LNCaP clone FGC (cell line): ENCODE measurements around a stretch of chr10.

GRCh38 chr10:71614925-71615543 is 104.5 kb downstream of the C10orf105 start:
- RRBS, 2 experiments = no CpG with 5 or more reads among the region's 6 CpGs

GRCh38 chr10:71639193-71639775 is 80.3 kb downstream of the C10orf105 start:
- RRBS, 2 experiments = no CpG with 5 or more reads among the region's 11 CpGs

DNA sequence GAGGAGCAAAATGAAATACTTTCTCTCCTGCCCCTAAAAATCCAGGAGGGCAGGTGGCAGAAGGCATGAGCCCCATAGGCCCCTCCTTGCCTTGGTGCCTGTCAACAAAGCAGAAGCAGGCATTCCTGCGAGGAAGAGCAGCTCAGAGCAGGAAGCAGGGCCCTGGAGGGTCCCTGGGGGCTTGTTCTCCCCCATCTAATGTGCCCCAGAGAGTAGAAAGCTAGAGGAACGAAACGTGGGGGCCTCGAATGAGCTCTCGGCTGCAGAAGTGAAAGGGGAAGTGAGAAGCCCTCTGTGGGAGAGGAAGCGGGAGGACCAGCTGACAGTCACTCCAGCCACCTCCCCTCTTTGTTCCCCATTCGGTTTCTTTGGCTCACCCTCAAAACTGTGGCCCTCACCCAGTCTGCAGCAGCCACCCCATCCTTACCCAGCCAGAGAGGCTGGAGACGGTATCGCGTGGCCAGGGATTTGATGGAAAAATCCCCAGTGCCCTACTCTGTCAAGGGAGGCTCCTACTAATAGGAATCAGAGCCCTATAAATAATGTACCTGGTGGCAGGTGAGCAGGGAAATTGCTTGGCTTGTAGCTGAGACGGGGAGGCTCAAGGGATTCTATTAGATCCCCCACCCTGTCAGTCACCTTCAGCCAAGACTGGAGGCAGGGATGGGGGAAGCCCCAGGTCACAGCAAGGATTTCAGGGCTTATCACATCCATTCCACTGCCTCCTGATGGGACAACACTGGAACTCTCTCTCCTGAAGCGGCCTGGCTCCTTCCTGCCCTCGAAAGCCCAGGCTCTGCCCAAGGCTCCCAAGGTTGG is 24.9 kb downstream of the C10orf105 start:
- RRBS, 2 experiments = no CpG with 5 or more reads among the region's 13 CpGs

- RRBS, 2 experiments = no CpG with 5 or more reads among the region's 4 CpGs
These were observed 23.8 kb upstream of the C10orf105 start for GRCh38 chr10:71743234-71743831.

GRCh38 chr10:71752606-71753451 is 20.5 kb downstream of the VSIR start:
- RRBS, 2 experiments = no CpG with 5 or more reads among the region's 14 CpGs

GRCh38 chr10:71782801-71783433 is 9.6 kb upstream of the VSIR start:
- RRBS, 2 experiments = no CpG with 5 or more reads among the region's 9 CpGs

DNA sequence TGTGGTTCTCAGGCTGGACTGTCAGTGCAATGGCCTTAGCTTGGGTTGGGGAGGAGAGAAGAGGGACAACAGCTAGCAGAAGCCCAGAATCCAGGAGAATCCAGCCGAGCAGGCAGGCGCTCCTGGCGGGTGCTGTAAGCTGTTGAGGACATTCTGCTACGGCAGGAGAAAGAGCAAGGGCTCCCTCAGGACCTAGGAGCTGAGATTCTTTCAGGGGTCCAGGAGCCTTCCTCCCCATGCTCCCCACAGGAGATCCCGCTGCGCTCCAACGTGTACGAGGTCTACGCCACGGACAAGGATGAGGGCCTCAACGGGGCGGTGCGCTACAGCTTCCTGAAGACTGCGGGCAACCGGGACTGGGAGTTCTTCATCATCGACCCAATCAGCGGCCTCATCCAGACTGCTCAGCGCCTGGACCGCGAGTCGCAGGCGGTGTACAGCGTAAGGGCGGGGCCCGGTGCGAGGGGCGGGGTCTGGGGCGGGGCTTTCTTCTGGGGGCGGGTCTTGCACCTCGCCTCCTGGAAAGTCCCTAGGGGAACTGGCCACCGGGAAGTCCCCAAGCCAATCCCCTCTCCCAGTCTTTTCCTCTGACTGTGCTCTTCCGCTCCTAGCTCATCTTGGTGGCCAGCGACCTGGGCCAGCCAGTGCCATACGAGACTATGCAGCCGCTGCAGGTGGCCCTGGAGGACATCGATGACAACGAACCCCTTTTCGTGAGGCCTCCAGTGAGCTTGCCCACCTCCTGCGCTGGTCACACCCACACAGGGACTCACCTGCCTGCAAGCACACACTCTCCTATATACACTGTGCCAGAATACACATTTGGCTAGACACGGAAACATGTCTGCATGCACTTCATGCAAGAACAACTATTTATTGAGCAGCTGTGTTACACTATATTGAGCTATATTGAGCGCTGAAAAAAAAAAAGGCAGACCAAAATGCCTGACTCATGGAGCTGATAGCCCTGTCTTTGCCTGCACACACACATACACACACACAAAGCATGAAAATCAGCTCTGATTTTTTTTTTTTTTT is 32.6 kb upstream of the VSIR start:
- RRBS, 2 experiments = 20 to 28% methylated on average over 12 of the region's 41 CpGs

DNA sequence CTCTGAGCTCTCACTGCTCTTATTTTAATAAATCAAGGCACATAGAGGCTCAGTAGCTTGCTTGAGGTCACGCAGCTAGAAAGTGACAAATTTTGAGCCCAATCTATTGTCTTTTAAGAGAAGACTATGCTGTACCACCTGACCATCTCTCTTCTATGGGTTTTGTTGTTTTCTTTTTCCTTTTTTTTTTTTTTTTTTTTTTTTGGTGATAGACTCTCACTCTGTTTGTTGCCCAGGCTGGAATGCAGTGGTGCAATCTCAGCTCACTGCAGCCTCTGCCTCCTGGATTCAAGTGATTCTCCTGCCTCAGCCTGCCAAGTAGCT is 35.6 kb upstream of the VSIR start:
- RRBS, 2 experiments = no CpG with 5 or more reads among the region's 1 CpG

GRCh38 chr10:71811992-71812472 is 38.7 kb upstream of the VSIR start:
- RRBS, 2 experiments = no CpG with 5 or more reads among the region's 9 CpGs

DNA sequence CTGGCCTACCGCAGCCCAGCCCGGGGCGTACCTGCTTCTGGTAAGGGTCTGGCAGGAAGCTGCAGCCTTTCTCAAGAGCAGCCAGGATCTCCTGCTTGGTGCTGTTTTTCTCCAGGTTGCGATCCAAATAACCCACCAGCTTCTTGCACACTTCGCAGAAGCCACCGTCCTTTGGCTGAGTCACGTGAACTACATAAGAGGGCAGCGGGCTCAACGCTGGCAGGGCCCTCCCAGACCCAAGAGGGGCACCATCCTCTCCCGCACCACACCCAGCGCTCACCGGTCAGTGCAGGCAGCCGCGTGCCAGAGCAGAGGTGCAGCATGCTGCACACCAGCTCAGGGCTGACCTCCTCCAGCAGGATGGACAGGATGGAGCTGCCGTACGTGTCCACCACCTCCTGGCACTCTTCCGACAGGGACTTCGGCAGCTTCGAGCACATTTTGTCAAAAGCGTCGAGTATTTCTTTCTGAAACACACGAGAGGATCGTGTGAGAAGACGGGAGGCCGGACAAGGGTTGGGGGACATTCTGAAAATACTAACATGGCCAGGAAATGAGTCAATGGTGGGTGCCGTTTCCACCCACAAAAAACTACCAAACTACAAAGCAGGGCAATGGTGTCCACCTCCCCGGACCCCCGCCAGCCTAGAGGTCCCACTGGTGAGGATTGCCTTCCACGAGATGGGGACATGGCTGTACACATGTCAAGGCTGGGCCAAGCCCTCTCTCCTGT is 31.5 kb downstream of the PSAP start:
- RRBS, 2 experiments = 88 to 98% methylated on average over 2 of the region's 29 CpGs

DNA sequence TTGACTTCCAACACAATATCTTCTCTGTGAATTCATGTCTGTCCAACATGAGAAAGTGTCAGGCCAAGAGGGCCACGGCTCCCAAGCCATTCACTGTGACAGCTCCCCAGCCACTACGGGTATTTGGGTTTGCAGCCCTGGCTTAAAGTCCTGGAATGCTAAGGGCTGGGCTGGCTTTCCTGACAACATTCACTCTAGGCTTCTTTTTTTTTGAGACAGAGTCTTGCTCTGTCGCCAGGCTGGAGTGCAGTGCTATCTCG is 53.3 kb downstream of the CHST3 start:
- RRBS, 2 experiments = no CpG with 5 or more reads among the region's 4 CpGs

GRCh38 chr10:72046848-72047341 is 41.5 kb downstream of the SPOCK2 start:
- RRBS, 2 experiments = no CpG with 5 or more reads among the region's 8 CpGs

- RRBS, 2 experiments = 75 to 86% methylated on average over 2 of the region's 19 CpGs
These were observed 31.3 kb downstream of the SPOCK2 start for GRCh38 chr10:72057004-72057567.

DNA sequence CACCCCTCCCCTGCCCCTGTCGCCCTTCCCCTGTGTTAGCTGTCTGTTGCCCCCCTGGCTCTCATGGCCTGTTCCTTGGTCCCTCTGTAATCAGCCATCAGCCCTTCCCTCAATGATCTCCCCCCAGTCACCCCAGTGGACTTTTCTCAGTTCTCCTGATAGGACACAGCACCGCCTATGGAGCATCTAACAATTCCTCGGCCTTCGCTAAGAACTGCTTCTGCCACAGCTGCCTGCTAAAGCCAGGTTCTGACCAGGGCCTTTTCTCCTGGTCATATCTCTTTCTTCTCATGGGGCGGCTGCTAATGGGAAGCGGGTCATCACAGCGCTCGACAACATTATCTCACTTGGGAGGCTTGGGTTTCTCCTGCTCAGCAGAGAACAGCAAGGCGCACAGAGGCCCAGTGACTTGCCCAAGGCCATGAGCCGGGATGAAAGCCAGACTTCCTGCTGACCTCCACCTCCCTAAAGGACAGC is 19.7 kb downstream of the SPOCK2 start:
- RRBS, 2 experiments = 82 to 84% methylated on average over 1 of the region's 10 CpGs

DNA sequence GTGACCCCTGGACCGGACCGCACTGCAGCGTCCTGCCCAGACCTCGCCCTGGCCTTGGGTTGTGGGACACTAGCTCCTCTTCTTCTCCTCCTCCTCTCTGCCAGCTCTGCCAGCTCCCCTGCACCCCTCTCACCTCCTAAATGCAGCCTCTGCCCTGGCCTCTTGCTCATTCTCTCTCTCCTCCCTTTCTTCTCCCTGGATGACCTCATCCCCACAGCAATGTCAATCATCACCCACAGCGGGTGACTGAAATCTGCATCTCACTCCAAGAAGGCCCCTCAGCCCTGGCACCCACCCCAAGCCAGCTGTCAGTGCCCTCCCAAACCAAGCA is 19.3 kb downstream of the SPOCK2 start:
- RRBS, 2 experiments = 37 to 49% methylated on average over 1 of the region's 5 CpGs

- RRBS, 2 experiments = no CpG with 5 or more reads among the region's 8 CpGs
These were observed 18.9 kb downstream of the SPOCK2 start for GRCh38 chr10:72069408-72069794.

- RRBS, 2 experiments = no CpG with 5 or more reads among the region's 8 CpGs
These were observed 14.7 kb downstream of the SPOCK2 start for GRCh38 chr10:72073589-72074091.

DNA sequence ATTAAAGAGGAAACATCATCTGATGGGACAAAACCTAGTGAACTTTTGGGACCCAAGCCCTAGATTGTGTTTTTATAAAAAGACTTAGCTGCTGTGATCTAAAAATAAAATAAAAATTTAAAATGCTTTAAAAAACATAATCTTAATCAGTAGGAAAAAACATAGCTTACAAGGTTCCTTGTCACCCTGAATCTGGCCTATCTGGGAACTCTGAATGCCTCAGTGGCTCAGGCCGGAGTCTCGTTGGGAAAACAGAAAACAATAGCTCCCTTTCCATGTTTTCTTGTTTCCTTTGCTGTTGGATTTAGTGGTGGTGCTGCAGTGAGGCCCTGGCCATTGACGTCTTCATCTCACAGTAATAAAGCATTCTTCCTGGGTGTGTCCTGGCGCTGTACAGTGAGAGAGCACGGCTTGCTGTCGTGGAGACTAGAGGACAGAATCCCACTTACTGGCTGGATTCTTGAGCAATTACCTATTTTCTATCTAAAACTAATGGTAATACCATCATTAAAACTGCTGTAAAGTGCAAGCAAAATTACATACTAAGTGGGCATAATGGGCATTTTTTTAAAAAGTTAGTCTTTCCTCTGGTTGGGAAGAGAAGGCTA is 1.2 kb upstream of the SPOCK2 start:
- RRBS, 2 experiments = no CpG with 5 or more reads among the region's 6 CpGs

GRCh38 chr10:72099634-72100047 is 11.3 kb upstream of the SPOCK2 start:
- RRBS, 2 experiments = no CpG with 5 or more reads among the region's 12 CpGs

GRCh38 chr10:72273222-72273887 is 369 bp upstream of the DDIT4 start:
- RRBS, 2 experiments = under 1 to 1% methylated on average over 4 of the region's 45 CpGs